SK-N-MC (cell line): Measurements from ENCODE around the gene TKTL2.

DNA sequence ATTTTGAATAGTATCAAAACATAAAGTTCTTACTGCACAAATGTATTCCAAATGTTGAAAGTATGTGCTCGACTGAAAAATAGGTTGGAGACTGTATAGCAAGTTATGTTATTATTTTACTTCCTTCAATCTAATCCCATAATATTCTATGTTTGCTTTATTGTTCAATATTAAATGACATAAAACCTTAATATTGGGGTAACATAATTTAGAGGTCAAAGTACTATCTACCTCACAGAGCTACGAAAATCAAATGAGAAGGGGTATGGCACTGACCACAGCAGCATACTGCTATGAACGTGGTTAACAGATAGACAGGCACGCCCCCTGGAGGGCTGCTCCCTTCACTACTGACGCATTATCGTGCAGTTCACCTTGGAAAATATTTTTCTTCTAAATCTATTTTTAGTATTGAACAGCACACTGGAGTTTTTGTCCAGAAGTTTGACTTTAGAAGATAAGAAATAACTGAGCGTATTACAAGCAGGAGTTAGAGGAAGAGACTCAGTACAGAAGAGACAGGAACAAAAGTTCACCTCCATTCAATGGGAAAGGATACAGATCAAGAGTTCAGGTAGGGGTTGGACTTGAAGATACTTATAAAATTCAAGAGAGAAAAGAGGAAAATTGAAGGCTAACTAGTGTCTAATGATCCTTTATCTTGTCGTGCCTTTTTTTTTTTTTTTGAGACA, 22.8 kb downstream of the MAP9 start:
- RRBS, result no CpG with 5 or more reads among the region's 8 CpGs

- RRBS, result no CpG with 5 or more reads among the region's 3 CpGs
Observed at GRCh38 chr4:155368613-155368897, 8.2 kb downstream of the MAP9 start.

- RRBS, result no CpG with 5 or more reads among the region's 6 CpGs
Observed at GRCh38 chr4:156771332-156771902, 200.2 kb downstream of the PDGFC start.

GRCh38 chr4:156949168-156950116, 22.2 kb downstream of the PDGFC start:
- RRBS, result no CpG with 5 or more reads among the region's 4 CpGs

DNA sequence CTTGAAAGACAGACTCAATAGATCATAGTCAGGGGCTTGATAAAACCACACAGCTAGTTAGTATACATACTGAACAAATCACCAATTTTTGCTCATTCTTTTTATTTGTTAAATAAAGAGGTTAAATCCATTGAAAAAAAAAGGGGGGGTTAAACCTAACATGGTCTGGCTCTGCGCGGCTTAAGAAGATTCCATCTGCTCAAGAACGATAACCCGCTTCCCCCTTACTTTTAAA, 3.1 kb downstream of the GASK1B start:
- RRBS, result no CpG with 5 or more reads among the region's 4 CpGs

DNA sequence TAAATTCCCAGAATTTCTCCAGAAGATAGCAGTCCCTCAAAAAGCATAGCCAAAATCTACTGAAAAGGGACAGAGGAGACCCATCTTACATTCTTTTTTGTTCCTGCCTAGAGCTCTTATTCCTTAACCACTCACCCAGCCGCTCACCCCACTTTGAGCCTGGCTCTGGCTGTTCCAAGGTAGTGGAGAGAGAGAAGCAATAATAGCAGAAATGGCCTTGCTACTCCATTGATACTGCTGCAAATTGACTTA, 1.7 kb upstream of the GASK1B start:
- RRBS, result no CpG with 5 or more reads among the region's 1 CpG

DNA sequence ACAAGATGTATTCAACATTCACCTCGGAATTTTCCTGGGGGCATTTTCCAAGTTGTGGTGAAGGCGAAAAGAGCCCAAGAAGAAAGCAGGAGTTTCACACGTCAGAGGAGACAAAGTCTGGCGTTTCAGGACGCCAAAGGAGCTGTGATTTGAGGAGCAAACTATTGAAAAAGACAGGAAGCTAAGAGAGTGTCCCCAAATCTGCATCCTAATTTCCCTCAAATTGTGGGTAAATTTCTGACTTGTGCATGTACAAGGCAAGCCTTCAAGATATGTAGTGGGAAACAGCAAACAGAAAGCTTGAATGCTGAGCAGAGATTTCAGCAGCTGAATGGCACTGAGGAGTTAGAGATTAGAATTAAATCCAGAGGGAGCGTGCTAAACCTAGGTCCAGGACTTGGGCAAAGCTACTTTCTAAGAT, 9.2 kb upstream of the GASK1B start:
- RRBS, result no CpG with 5 or more reads among the region's 6 CpGs

GRCh38 chr4:158672530-158673049, 494 bp downstream of the ETFDH start:
- RRBS, result no CpG with 5 or more reads among the region's 13 CpGs

DNA sequence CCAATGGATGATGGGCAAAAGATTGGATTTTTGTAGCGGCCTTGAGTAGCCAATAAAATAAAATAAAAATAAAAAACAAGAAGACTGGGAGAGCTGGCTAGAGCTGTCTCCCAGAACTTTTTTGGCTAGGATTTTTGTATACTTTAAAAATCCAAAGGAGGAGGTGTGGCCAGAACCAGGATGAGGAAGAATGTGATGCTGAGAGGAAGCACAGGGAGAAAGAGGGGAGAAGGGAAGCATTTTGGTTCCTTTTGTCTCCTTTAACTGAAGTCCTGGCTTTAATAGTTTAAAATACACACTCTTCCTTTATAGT, 2.0 kb upstream of the FNIP2 start:
- RRBS, result no CpG with 5 or more reads among the region's 1 CpG

DNA sequence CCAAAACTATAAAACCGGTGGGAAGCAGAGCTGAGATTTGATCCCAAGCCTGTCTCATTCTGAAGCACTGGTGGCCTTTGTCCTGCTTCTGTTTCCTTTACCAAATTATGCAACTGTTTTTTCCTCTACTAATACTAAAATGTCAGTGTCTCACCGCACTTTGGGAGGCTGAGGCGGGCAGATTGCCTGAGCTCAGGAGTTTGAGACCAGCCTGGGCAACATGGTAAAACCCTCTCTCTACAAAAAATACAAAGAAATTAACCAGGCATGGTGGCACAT, 52.8 kb downstream of the FNIP2 start:
- RRBS, result no CpG with 5 or more reads among the region's 3 CpGs

DNA sequence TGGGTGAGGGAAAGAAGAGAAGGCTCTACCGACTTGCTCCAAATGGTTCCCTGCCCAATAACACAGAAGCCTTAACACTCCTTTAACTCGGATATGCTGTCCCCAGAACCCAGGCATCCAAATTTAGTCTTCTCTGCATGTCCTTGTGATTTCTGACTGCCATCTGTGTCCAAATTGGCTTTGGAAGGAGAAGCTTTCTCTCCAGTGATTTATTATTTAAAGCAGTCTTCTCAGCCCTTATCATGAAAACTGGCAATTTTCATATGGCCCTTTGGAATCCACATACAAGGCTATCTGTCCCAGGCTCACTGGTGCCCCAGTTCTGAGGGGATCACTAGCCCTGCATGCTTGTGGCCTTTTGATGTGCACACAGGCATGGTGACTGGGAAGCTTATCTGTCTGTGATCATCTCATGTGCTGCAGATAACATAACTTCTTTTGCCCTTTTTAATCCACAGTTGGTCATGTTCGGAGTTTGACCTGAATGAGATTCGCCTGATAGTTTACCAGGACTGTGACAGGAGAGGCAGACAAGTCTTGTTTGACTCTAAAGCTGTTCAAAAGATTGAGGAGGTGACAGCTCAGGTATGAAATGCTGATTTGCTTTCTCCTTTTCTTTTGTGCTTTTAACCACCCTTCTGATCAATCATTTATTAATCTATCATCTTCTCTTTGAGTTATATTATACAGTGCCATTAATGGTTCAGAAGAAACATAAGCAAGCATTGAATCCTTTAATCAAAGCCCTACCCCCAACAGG, 56.8 kb downstream of the FNIP2 start:
- RRBS, result no CpG with 5 or more reads among the region's 4 CpGs

DNA sequence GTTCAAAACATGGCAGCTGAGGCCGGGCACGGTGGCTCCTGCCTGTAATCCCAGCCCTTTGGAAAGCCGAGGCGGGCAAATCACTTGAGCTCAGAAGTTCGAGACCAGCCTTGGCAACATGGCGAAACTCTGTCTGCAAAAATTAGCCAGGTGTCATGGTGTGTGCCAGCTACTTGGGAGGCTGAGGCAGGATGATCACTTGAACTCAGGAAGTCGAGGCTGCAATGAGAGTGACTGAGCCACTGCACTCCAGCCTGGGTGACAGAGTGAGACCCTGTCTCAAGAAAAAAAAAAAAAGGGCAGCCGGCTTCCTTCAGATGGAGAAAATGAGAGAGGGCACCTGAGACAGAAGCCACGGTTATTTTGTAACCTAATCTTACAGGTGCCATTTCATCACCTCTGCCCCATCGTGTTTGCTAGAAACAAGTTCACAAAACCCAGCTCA, 10.9 kb upstream of the C4orf45 start:
- RRBS, result no CpG with 5 or more reads among the region's 10 CpGs

DNA sequence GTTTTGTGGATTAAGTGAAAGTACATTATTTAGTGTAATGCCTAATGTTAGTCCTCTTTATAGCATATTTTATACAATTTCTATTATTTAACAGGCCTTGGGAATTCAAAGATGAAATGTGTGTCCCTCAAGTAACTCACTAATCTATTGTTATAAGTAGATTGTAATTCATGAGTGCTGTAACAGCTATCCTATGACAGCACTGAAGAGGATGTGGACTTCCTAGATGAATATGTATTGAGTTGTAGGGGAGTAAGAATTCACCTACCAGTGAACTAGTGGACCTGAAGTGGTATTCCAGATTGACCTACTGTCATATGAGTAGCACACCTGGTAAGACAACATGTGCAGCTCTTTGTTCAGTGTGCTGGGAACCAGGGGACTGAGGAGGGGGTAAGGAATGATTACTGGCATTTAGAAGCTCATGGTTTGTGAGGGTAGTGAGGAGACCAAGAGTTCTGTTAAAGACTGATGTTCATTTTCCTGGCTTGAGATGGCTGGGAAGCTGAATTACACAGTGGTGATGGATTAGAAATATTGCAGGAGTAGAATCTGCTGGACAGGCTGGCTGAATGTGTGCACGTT, 6.7 kb downstream of the RAPGEF2 start:
- RRBS, result no CpG with 5 or more reads among the region's 1 CpG

GRCh38 chr4:159266767-159267280, 163.9 kb downstream of the RAPGEF2 start:
- RRBS, result no CpG with 5 or more reads among the region's 4 CpGs

- RRBS, result no CpG with 5 or more reads among the region's 10 CpGs
Observed at GRCh38 chr4:159269089-159269562, 166.2 kb downstream of the RAPGEF2 start.

- RRBS, result no CpG with 5 or more reads among the region's 2 CpGs
Observed at GRCh38 chr4:159289216-159289981, 186.5 kb downstream of the RAPGEF2 start.

- RRBS, result no CpG with 5 or more reads among the region's 5 CpGs
Observed at GRCh38 chr4:159345093-159345372, 242.2 kb downstream of the RAPGEF2 start.

- RRBS, result no CpG with 5 or more reads among the region's 23 CpGs
Observed at GRCh38 chr4:163189971-163190403, 23.3 kb upstream of the NAF1 start.

GRCh38 chr4:163473539-163474072, at the start of gene TKTL2:
Gene TKTL2, minus strand, starts transcription at chr4:163473754.
- RRBS, result no CpG with 5 or more reads among the region's 34 CpGs